Suprapubic skin (tissue), 4 donors: ENCODE data around the gene GPR88.

GRCh38 chr1:99589239-99589651, 56.7 kb upstream of the PALMD start:
- PRO-cap, result no peak
- RAMPAGE, long total RNA, 4 experiments, result no peak in any of the 4 experiments

DNA sequence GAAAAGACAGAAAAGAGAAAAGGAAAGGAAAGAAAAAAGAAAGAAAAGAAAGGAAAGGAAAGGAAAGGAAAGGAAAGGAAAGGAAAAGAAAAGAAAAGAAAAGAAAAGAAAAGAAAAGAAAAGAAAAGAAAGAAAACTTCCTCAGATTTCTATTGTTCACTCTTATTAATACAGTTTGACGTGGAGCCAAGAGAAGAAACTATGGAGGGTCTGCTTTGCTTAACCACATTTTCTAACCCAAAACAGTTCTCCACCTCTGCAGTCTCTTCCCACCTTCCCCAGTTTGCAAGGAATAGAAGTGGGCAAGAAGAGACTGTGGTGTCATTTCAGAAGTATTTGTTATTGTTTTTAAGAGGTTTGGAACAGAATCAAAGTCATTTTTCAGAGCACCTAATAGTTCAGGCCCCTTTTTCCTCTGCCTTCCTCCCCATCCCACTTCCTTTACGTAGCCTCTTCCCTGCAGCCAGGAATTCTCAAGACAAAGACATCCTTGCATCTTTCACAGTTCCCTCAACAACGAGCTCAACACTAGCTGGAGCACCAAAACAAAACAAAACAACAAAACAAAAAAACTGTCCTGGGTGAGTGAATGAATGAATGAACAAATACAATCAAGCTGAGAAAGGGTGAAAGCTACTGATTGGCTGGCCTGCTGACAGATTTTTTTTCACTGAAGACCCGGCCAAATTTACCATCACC, 6.8 kb downstream of the PALMD start:
- PRO-cap, result no peak
- RAMPAGE, long total RNA, 4 experiments, result no peak in any of the 4 experiments

GRCh38 chr1:99661654-99662129, 15.8 kb downstream of the PALMD start:
- PRO-cap, result no peak
- RAMPAGE, long total RNA, 4 experiments, result no peak in any of the 4 experiments

DNA sequence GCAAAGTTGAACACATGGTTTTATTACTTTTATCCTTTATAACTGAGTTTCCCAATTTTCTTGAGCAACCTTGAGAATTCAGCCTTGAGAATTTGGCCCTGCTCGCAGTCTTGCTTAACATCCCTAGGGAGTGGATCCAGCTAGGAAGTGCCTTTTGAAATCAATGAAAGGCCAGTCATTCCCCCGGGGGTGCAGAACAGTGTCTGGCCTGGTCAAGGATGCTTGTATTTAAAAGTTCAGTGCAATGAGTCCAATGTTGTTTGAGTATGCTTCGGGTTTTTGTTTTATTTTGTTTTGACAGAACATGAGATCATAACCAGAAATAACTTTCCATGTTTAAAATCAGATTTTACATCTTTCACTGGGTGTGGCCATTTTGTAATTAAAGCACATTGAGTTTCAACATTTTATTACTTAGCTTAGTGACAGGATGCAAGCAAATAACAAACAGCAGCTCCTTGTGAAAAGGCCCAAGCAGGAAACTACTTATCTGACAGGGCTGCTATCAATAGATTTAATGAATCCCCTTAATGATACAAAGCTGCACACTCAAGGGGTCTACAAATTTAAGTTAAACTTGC, 16.8 kb downstream of the PALMD start:
- PRO-cap, result unidirectional peak, plus-strand start at position 413 of the sequence
- RAMPAGE, long total RNA, 4 experiments, result no peak in any of the 4 experiments

- PRO-cap, result no peak
- RAMPAGE, long total RNA, 4 experiments, result no peak in any of the 4 experiments
Observed at GRCh38 chr1:99738736-99739398, 27.6 kb downstream of the FRRS1 start.

- PRO-cap, result no peak
- RAMPAGE, long total RNA, 4 experiments, result no peak in any of the 4 experiments
Observed at GRCh38 chr1:99765962-99766222, 543 bp downstream of the FRRS1 start.

GRCh38 chr1:100248750-100249464, 727 bp downstream of the DBT start:
- PRO-cap, result no peak
- RAMPAGE, long total RNA, 4 experiments, result no peak in any of the 4 experiments

GRCh38 chr1:100357126-100357598, 4.9 kb downstream of the CDC14A start:
- PRO-cap, result unidirectional peak, plus-strand start at chr1:100357355
- RAMPAGE, long total RNA, 4 experiments, result no peak in any of the 4 experiments

GRCh38 chr1:100445552-100446263, 92.2 kb upstream of the GPR88 start:
- PRO-cap, result no peak
- RAMPAGE, long total RNA, 4 experiments, result no peak in any of the 4 experiments

- PRO-cap, result no peak
- RAMPAGE, long total RNA, 4 experiments, result no peak in any of the 4 experiments
Observed at GRCh38 chr1:100515726-100516286, 22.1 kb upstream of the GPR88 start.

GRCh38 chr1:100537987-100538588, at the start of gene GPR88:
TSS of gene GPR88 (plus strand) at chr1:100538139.
- PRO-cap, result no peak
- RAMPAGE, long total RNA, 4 experiments, result no peak in any of the 4 experiments

- PRO-cap, result no peak
- RAMPAGE, long total RNA, 4 experiments, result start-site peak on the plus strand in 2 of 4 experiments, at chr1:100927186-100927884 at its widest, 14 to 19 reads per replicate
Observed at GRCh38 chr1:100927120-100928055, 31.5 kb downstream of the SLC30A7 start.

DNA sequence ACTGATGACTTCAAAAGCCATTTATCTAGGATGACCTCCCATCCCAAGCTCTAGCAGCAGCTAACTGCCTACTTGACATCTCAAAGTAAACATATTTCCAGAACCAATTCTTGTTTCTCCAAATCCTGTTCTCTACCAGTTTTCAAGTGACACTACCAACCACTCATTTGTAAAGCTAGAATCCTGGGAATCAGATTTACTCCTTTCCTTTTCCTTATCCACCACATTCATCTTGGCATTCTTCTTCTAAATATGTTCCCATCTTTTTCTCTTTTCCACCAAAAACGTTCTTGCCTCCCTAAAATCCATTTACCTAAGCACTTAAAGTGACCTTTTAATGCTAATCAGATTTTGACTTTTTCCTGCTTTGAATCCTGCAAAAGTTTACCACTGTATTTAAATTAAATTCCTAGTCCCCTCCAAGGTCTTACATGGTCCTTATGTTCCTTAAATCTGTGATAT, 5.0 kb downstream of the DPH5 start:
- PRO-cap, result no peak
- RAMPAGE, long total RNA, 4 experiments, result start-site peak on the minus strand in 1 of 4 experiments, centred at position 70 of the sequence, 12 reads per replicate

DNA sequence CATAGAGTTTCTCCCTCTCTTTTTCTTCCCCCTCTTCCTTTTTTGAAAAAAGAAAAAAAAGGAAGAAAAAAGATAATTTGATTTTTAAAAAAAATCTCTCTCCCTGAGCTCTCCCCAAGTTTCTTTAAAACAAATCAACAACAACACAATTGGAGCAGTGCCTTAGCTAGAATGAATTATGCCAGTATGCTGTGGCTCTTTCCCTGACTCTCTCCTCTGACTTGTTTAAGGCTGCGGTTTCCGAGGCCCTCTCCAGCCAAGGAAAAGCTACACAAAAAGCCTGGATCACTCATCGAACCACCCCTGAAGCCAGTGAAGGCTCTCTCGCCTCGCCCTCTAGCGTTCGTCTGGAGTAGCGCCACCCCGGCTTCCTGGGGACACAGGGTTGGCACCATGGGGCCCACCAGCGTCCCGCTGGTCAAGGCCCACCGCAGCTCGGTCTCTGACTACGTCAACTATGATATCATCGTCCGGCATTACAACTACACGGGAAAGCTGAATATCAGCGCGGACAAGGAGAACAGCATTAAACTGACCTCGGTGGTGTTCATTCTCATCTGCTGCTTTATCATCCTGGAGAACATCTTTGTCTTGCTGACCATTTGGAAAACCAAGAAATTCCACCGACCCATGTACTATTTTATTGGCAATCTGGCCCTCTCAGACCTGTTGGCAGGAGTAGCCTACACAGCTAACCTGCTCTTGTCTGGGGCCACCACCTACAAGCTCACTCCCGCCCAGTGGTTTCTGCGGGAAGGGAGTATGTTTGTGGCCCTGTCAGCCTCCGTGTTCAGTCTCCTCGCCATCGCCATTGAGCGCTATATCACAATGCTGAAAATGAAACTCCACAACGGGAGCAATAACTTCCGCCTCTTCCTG, 2.0 kb downstream of the S1PR1 start:
- PRO-cap, result no peak
- RAMPAGE, long total RNA, 4 experiments, result no peak in any of the 4 experiments

DNA sequence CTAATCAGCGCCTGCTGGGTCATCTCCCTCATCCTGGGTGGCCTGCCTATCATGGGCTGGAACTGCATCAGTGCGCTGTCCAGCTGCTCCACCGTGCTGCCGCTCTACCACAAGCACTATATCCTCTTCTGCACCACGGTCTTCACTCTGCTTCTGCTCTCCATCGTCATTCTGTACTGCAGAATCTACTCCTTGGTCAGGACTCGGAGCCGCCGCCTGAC, 2.6 kb downstream of the S1PR1 start:
- PRO-cap, result no peak
- RAMPAGE, long total RNA, 4 experiments, result no peak in any of the 4 experiments

GRCh38 chr1:101409948-101410904, 173.4 kb downstream of the S1PR1 start:
- PRO-cap, result no peak
- RAMPAGE, long total RNA, 4 experiments, result no peak in any of the 4 experiments

DNA sequence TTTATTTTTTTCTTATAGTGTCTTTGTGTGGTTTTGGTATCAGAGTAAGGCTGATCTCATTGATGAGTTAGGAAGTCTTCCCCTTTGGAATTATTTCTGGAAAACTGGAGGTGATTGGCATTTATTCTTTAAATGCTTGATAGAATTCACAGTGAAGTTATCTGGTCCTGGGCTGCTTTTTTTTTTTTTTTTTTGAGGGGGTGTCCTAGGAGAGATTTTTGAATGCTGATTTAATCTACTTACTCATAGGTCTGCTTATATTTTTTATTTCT, 219.7 kb downstream of the AMY1C start:
- PRO-cap, result no peak
- RAMPAGE, long total RNA, 4 experiments, result no peak in any of the 4 experiments

GRCh38 chr1:104072904-104073126, 323.1 kb downstream of the AMY1C start:
- PRO-cap, result no peak
- RAMPAGE, long total RNA, 4 experiments, result no peak in any of the 4 experiments

DNA sequence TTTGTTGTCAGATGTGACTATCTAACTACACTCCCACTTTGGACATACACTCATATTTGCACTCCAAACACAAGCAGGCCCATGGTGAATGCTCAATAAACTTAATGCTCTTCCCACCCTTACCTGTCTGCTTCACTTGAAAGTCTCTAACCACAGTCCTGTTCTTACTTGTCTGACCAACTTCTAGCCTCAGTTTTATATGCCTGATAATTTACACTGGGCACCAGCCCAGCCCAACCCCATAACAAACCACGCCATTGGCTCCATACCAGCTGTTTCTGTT, 395.4 kb downstream of the NTNG1 start:
- PRO-cap, result no peak
- RAMPAGE, long total RNA, 4 experiments, result no peak in any of the 4 experiments

- PRO-cap, result no peak
- RAMPAGE, long total RNA, 4 experiments, result no peak in any of the 4 experiments
Observed at GRCh38 chr1:107686356-107686636, 278.7 kb downstream of the VAV3 start.